ENCODE data around the genes CLUAP1 and SRL.

GRCh38 chr16:2912288-2913162 lies 794 bp downstream of the FLYWCH1 start:
- PRO-cap = bidirectional peak, plus-strand start at chr16:2912466, minus-strand start at chr16:2912419

- PRO-cap = no peak
These were observed 3.5 kb downstream of the PKMYT1 start for GRCh38 chr16:2976572-2977222.

- PRO-cap = no peak
These were observed 3.2 kb downstream of the THOC6 start for GRCh38 chr16:3026770-3027658.

GRCh38 chr16:3027856-3028596 lies 4.2 kb downstream of the THOC6 start:
- PRO-cap = unidirectional peak, minus-strand start at chr16:3028064; bidirectional peak, plus-strand start at chr16:3028433, minus-strand start at chr16:3028275

DNA sequence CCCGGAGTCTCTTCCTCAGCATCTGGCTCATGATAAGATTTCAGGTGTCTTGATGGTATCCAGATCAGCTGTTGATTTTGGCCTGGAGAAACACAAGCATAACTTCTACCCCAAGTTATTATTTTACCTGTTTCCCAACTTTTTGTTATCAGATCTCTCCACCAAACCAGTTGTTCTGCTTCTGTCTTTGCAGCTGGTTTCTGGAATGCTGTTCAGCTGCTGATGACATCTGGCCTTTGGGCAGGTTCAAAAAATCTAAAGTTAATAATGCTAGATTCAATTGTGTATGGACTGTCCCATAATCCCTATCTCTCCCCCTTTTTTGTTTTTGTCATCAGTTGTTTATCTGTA lies 13.0 kb downstream of the IL32 start:
- PRO-cap = no peak

DNA sequence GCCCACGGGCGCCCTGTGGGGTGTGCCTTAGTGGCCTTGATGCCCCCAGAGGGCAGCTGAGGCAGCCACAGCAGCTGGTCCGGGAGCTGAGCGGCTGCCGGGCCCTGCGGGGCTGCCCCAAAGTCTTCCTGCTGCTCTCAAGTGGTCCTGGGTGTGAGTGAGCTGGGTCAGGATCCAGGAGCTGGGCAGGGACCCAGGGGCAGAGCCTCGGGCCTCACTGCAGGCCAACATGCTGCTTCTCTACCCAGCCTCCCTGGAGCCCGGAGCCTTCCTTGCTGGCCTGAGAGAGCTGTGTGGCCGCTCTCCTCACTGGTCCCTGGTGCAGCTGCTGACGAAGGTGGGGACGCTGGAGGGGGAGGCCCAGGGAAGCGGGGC lies 9.7 kb downstream of the ZNF213 start:
- PRO-cap = no peak

DNA sequence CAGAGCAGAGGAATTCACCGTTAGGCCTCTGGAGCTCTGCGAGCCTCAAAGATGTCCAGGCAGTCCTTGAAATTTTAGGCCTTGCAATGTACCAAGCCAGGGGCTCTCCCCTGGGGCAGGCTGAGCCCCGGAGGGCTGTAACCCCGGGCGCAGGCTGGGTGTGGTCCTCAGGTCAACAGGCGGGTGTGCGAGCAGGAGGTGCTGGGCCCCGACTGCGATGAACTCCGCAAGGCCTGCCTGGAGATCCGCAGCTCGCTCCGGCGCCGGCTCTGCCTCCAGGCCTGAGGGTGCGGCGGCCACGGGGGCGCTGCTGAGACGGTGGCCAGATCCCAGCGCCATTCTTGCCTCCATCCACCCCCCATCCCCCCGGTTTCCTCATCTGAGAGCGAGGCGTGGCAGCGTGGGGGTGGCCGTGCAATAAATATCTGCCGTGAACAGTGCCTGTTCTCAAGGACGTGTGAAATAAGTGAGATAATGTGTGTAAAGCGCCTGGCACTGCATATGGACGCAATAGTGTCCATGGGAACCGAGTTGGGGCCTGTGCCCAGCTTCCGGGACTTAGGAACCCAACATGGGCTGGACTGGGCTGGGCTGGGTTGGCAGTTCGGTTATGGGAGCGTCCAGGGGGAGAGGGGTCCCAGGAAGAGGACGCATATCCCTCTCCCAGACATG lies 14.8 kb downstream of the ZNF213 start:
- PRO-cap = unidirectional peak, plus-strand start at position 123 of the sequence; bidirectional peak, plus-strand start at position 338 of the sequence, minus-strand start at position 283 of the sequence

DNA sequence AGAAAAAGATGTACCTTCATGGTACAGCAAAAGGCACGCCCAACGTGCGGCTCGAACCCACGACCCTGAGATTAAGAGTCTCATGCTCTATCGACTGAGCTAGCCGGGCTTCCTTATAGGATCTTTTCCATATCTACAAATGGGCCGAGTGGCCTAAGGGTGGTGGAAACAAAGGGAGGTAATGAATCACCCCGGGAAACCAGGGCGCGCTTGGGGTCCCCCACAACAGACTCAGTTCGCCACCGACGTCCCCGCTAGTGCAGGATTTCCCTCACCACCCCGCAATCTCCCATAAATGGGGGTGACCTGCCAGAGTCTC lies 45.6 kb downstream of the ZNF213 start:
- PRO-cap = no peak

DNA sequence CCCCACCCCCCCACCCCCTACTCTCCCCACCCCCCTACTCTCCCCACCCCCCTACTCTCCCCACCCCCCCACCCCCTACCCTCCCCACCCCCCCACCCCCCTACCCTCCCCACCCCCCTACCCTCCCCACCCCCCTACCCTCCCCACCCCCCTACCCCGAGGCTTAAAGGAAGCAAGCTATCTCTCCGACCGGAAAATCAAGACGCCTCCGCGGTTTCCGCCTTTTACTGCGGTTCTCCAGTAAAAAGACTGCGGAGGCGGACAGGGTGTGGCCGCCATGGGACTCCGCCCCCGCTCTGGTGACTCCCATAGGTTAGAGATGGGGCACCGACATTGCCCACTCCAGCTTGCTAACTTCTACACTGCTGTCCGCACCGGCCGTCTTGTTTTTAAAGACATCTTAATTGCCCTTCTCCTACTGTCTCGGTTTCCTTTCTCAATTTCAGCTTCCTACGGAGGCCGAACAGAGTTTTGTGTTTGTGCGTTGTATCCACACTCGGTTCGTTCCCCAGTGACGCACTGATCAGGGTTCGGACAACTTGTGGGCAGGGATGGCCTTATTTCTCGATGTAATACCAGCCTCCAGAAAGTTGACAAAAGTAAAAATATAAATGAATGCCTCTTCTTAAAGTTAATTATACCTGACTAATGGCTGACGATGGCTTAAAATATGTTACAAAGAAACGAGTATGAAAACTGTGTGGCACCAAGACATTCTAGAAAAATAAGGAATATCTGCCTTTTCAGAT lies 994 bp upstream of the ZNF200 start:
- PRO-cap = no peak

DNA sequence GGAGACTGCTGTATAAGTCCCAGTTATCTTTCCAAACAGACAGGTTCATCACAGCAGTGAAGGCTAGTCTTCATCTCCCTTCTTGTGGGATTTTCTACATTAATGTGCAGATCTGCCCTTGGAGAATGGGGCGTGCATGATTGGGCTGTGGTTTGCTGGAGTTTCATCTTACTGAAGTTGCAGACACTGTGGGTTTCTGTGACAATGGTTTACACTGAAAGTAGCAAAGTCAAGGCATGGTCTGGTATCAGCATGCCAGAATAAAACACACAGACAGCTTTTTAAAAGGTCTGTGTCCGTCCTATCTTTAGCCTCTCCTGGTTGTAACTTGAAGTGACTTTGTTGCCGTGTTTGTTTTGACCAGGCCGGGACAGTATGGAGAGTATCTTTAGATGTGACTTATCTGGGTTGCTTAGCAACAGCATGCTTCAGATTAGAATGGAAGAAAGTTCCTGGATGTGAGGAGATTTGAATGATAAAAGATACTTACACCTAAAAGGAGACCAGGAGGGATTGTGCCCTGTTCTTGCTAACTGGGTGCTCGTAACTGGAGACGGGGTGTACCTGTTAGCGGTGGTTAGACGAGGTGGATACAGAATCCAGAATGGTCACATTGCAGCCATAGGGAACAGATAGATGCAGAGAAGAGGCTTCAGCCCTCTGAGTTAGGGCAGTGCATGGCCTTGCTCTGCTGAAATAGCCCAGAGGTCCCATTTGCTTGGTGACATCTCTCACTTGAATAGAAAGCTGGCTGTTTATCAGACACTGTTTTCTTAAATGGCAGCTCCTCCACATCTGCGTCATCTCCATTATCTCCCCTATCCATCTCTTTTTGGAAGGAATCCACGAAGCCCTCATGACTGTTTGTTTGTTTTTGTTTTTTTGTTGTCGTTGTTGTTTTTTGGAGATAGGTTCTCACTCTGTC lies 16.3 kb downstream of the NAA60 start:
- PRO-cap = no peak

DNA sequence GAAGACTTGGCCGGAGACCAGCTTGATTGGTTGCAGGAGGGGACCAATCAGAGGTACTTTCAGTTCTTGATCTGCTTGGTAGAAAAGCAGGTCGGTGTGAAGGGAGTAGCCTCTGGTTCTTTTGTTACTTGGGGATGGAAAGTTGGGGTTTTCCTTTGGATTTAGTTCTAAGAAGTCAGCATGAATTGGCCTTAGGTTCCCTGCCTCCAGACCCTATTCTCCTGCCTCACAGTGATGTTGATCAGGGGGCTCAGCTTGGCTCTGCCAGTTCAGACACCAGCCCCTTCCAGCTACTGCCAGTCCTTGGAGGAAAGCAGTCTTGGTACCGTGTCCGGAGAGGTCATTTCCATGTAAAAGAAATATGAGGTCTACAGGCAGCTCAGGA lies 24.7 kb downstream of the NAA60 start:
- PRO-cap = no peak

- PRO-cap = bidirectional peak, plus-strand start at chr16:3501033, minus-strand start at chr16:3500810; bidirectional peak, plus-strand start at chr16:3501282, minus-strand start at chr16:3501235
These were observed at the start of gene CLUAP1 for GRCh38 chr16:3500665-3501374. Gene CLUAP1, plus strand, starts transcription at chr16:3501004.

DNA sequence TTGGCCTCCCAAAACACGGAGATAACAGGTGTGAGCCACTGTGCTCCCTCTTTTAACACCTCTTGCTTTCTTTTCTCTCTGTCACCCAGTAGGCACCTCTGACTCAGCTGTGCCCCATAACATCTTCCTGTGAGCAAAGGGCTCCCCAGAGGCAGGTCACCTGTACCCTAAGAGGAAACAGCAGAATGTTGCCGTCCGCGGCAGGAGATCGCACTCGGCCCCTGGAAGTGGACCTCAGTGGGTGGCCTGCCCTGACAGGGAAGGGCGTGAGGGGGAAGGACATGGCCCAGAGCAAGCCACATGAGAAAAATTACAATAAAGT lies 977 bp upstream of the NLRC3 start:
- PRO-cap = no peak

- PRO-cap = no peak
These were observed 12.0 kb upstream of the NLRC3 start for GRCh38 chr16:3588823-3590060.

GRCh38 chr16:3608686-3609230 lies 2.6 kb downstream of the SLX4 start:
- PRO-cap = no peak

GRCh38 chr16:3656492-3656677 lies 1.9 kb downstream of the DNASE1 start:
- PRO-cap = no peak

- PRO-cap = unidirectional peak, minus-strand start at chr16:3717981; unidirectional peak, minus-strand start at chr16:3718034
These were observed 568 bp upstream of the TRAP1 start for GRCh38 chr16:3717763-3718421.

- PRO-cap = no peak
These were observed 21.6 kb downstream of the CREBBP start for GRCh38 chr16:3858719-3859463.

GRCh38 chr16:4211930-4212858 lies 29.7 kb downstream of the SRL start:
- PRO-cap = no peak

- PRO-cap = no peak
These were observed at the start of gene SRL for GRCh38 chr16:4241508-4242478. Gene SRL, minus strand, starts transcription at chr16:4242080.

Measured in neuron (in vitro differentiated cells).